Islet of Langerhans (tissue), 1 donor: ENCODE measurements around the gene CTCFL.

GRCh38 chr20:57243691-57244563 is 22.5 kb downstream of the BMP7 start:
- RRBS: 64% methylated on average over 3 of the region's 20 CpGs

- RRBS: no CpG with 5 or more reads among the region's 9 CpGs
Measured at GRCh38 chr20:57383318-57384038, 7.7 kb upstream of the RBM38 start.

DNA sequence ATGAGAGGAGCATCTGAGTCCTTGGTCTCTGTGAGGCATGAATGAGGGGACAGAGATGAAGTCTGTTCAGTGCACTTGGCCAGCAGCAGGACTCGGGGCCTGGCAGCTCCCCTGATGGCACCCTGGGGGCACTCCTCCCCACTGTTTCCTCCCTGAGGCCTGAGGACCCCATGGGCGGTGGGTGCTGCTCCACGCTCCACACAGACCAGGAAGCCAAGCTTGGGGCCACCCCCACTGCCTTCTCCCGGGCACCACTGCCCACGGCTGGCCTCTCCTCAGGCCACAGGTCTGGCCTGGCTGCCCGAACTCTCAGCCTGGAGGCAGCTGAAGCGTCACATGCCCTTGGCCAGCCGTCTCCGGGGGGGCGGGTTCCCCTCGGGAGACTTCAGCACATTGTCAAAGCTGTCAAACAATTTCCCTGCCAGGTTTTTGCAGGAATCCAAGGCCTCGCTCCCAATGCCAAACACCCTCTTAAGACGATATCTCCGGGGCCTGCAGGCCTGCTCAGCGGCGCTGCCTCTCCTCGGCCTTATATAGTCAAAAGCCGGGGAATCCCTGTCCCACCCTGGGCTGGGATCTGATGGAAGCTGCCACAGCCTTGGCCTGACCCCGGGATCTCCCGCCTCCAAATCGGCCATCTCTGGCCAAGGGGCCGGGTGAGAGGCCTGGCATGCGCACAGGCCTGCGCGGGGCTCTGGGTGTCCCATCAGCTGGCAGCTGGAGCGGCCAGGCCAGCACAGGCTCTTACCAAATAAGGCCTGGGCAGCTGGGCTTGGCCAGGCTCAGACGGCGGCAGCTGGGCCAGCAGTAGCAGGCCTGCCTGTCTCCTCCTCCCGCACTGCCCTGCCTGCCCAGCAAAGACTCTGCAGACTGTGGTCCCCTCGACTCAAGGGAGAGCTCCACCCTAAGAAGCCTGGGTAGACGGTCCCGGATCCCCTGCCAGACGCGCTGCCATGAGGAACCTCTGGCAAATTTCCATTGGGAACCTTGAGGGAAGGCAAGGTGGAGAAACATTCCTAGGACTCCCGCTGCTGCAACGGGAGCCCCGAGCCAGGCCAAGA is 49.7 kb downstream of the RBM38 start:
- RRBS: 58% methylated on average over 9 of the region's 37 CpGs

GRCh38 chr20:57441953-57442481 is 50.8 kb downstream of the RBM38 start:
- RRBS: no CpG with 5 or more reads among the region's 13 CpGs

- RRBS: 91% methylated on average over 4 of the region's 43 CpGs
Measured at GRCh38 chr20:57524670-57525349, at the start of gene CTCFL. CTCFL (minus strand) TSS chr20:57525140.

DNA sequence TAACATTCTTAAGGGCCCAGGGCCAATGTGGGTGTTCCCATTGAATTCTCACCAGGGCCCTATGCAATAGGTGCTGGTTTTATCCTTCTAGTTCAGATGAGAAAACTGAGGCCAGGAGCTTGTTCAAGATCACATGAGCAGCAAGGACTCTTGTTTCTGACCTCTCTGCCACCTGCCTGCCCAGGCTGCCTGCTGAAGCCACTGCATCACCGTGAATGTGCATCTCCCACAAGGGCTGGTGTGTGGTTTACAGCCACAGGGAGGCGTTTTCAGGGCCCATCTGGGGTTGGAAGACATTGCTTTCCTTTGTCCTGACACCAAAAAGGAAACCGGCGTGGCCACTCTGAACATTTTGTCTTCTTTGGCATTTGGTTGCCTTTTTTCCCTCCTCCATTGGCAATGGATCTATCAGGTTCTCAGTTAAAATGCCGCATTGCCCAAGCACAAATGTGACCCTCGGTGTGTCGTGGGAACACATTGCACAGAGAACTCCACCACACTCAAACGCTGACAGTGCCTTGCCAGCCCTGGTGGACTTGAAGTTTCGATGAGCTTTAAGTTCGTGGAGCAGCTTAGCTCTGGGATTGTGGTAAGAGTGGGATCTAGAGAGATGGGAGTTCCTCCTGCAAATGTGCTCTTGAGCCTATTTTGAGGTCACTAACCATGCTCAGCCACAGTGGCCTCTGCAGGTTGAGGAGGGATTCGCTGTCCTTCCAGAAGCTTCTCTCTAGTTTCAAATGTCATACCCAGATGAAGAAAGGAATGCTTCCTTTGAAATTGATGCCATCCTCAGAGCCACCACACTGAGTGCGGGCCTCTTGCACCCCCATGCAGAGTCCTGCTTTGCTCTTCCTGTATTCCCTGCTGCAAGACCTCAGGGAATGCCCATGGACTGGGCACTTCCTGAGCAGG is 14.9 kb upstream of the PCK1 start:
- RRBS: no CpG with 5 or more reads among the region's 12 CpGs

- RRBS: 97% methylated on average over 2 of the region's 17 CpGs
Measured at GRCh38 chr20:57564779-57565810, 4.2 kb downstream of the PCK1 start.

- RRBS: no CpG with 5 or more reads among the region's 7 CpGs
Measured at GRCh38 chr20:57566371-57567157, 5.7 kb downstream of the PCK1 start.

GRCh38 chr20:57567158-57567838 is 6.4 kb downstream of the PCK1 start:
- RRBS: no CpG with 5 or more reads among the region's 11 CpGs

DNA sequence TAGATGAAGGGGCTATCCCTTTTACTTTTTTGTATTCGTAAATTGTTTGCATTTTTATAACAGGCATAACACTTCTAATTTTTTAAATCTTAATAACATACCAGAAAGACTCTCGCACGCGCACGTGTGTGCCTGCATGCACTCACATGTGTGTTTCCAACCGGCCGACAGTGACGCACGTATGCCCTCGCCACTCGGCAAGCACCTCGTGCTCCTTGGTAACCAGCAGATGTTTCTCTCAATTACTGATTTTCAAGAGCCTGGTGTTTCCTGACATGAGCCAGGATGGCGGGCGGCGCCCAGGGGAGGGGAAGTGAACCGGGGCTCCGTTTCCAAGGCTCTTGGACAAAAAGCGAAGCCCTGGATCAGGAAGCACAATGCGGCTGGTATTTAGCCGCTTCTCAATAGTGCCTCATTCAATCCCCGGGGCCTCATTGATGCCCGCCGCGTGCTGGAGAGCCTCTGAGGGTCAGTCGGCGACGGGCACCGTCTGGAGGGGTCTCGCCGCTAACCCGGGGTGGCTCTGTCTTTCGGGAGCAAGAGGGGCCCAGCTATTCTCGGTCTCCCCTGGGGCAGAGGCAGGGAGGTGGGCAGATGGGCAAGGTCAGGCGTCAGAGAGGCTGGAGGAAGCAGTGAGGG is 37.6 kb downstream of the PMEPA1 start:
- RRBS: 70% methylated on average over 13 of the region's 34 CpGs

- RRBS: no CpG with 5 or more reads among the region's 22 CpGs
Measured at GRCh38 chr20:57692777-57693776, 16.7 kb downstream of the PMEPA1 start.

DNA sequence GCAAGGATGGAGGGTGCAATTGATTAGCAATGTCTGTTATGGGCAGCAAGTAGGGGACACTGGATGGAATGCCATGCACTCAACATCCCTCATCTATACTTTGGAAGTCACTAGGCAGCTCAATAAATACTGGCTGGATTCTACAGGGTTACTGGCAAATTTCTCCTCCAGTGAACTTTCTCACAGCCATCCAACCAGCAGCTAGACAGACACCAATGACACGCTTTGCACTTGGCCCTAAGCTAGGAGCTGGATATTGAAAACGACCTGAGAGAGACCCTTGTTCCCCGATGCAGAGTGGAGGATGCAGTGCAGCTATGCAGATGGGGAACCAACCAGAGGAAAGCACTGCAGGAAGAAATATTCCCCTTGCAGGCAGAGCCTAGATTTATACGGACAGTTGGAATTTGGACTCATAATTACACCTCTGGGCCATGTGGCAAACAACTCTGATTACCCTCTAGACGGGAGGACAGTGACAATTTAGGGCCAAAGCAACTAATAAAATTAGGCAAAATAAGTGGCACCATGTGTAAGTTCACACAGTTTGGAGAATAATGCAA is 12.4 kb downstream of the PMEPA1 start:
- RRBS: no CpG with 5 or more reads among the region's 5 CpGs

DNA sequence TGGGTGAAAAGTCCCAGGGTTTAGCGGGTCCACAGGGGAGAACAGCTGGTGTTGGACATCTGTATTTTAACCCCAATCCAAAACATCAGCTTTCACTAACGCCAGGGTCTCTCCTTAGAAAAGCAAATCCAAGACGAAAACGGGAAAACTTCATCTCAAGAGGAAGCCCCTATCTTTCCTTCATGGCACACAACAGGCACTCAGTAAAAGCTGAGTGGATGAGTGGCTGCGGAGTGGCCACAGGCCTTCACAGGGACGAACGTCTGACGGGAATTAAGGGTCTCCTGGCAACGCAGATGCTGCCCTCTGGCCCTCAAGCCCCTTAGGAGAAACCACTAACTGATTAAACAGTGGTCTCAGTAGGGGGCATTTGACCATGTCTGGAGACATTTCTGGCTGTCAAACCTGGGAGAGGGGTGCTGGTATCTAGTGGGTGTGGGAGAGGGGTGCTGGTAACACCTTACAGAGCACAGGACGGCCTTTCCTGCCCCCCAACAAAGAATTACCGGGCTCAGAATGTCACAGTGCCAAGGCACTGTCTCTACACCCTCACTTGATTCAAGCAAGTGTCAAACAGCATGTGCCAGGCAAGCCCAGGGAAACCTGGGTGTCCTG is 4.3 kb downstream of the PMEPA1 start:
- RRBS: no CpG with 5 or more reads among the region's 11 CpGs

DNA sequence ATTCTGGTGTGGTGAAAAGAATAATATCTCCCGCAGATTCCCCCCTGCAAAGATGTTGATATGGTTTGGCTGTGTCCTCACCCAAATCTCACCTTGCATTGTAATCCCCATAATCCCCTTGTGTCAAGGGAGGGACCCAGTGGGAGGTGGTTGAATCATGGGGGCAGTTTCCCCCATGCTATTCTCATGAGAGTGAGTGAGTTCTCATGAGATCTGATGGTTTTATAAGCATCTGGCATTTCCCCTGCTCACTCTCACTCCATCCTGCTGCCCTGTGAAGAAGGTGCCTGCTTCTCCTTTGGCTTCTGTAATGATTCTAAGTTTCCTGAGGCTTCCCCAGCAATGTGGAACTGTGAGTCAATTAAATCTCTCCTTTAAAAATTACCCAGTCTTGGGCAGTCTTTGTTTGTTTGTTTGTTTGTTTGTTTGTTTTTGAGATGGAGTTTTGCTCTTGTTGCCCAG is 58.8 kb upstream of the PMEPA1 start:
- RRBS: no CpG with 5 or more reads among the region's 1 CpG

DNA sequence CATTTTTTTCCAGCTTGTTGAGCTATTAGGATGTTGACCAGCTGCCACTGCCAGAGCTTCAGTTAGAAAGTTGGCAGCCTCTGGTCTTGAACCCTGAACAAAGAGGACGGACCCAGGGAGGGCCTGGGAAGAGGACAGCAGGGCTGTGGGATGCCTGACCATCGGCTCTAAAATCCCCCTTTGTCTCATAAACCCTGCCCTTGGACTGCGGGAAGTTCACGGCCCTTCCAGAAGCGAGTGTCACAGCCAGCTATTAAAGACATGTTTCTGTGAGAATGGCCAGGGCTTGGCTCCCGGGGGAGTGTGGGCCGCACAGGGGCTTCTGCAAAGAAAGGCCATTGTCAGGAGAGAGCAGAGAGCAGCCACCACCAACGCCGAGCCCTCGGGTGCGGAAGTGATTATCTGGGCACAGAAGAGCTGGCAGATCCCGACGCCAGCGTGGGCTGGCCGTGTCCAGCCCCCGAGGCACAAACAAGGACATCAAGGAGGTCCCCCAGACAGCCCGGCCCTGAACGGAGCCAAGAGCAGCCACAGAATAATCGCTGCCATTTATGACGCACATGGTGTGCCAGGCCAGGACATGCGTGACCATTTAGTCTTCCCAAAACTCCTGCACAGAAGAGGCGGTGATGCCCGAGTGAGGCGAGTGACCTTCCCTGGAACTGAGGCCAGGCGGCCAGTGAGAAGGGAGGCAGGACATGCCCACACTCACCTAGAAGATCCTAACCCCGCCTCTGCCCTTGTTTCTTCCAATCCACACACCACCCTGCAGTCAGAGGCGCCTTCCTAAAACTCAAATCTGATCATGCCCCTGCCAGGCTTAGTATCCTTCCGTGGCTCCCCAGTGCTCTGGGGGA is 111.0 kb upstream of the C20orf85 start:
- RRBS: no CpG with 5 or more reads among the region's 28 CpGs

DNA sequence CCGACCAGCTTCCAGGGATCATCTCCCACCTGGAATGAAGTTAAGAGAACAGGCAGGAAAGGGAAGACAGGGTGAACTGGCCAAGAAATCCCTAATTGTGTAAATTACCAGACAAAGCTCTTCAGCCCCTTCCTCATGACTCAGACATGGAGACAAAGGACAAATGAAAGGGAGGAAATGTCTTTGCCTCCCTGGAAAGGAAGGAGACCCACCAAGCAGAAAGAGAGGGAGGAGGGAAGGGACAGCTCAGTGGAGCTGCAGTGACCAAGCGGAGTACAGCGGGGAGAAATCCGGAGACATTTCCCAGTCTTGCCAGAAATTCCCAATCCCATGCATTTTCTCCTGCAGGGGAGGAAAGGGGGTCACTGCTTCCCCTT is 76.5 kb upstream of the C20orf85 start:
- RRBS: no CpG with 5 or more reads among the region's 4 CpGs

GRCh38 chr20:58146103-58146780 is 4.5 kb upstream of the C20orf85 start:
- RRBS: no CpG with 5 or more reads among the region's 9 CpGs

DNA sequence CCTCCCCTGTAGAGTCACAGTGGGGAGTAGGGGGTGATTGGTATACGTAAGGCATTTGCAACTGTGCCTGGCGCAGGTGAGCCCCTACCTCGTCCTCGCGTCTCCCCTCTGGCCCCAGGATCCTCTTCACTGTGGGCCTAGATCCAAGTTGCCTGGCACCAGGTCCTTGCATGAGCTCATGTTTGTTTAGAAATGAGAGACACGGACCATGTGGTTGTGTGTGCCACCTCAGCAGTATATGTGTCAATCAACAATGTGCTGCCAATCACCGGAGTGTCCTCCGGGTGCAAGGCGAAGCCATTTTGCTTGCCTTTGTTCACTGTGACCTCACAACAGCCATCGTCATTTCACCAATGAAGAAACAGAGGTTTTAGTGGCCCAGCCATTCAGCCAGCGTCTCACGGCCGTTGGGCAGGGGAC is 36.0 kb upstream of the STX16 start:
- RRBS: no CpG with 5 or more reads among the region's 13 CpGs

DNA sequence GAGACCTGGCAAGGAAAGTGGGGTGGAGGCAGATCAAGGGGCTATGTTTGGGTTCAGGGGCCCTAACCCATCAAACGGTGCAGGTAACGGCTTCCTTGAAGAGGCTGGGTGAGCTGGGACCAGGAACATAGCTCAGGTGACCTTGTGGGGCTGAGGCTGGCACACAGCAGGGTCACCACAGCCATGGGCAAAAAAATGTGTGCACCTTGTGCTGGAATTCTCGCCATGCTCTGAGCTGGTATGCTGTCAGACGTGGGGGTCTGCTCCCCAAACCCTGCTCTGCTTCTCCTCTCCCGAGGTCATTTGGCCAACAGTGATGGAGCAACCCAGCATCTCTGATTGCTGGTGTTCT is 35.1 kb upstream of the STX16 start:
- RRBS: no CpG with 5 or more reads among the region's 5 CpGs

DNA sequence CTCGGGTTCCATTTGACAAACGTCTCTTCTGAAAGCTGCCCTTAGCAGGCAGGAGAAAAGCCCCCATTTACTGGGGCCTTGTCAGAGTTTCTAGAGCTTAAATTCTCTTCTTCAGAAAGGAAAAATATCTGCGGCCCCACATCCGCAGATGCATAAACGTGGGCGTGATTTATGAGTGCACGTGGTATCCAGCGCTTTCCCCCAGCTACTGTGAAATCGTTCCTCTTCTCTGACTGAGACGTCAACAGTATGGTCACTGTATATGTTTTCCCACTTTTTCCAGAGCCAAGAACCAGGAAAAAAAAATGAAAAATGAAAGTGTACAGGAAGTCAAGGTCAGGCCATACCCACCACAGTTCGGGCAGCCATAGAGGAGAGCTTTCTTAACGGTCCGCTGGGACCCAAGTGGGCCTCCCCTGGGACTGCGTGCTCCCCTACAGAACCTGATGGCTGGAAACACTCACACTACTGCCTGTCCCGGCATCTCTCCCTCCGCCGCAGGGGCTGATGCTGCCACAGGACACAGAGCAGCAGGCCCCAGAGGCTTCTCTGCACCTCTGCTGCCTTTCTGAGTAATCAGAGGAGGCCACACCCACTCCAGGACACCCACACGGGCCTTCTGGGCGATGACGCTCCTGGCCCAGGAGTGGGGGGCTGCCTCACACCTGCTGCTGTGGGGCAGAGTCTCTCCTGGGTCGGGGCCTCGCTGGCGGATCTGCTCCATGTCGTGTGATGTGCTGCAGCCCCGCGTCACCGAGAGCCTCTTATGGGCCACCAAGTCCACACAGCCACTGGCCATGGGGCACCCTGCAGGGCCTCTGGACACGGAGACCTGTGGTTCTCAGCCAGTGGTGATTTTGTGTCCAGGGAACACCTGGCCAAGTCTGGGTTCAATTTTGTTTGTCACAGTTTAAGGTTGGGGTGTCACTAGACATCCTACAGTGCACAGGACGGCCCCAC is 16.4 kb upstream of the STX16 start:
- RRBS: no CpG with 5 or more reads among the region's 29 CpGs